Mesenchymal stem cell of adipose (primary cell): ENCODE results near the genes TMEM269 and SVBP.

DNA sequence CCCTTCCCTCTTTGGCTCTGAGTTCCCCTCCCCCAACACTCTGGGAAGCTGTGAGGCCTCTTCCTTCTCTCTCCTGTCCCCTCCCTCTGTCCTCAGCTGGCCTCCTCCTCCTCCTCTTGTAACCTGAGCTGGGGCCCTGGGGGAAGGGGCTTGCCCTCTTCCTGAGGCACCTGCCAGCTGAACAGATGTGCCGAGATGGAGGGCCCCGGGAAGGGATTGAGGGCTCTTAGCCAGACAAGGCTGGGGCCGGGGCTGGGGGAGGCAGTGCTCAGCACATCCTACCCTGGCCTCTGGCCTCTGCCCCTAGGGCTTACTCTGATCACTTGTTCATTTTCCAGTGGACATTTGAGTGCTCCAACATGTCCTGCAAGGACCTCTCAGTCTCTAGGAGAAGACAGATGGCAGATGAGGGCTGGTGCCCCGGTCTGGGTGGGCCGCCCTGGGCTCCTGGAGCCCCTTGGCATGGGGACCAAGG is 112.6 kb downstream of the EDN2 start:
- CAGE, long polyA plus RNA, result no peak

DNA sequence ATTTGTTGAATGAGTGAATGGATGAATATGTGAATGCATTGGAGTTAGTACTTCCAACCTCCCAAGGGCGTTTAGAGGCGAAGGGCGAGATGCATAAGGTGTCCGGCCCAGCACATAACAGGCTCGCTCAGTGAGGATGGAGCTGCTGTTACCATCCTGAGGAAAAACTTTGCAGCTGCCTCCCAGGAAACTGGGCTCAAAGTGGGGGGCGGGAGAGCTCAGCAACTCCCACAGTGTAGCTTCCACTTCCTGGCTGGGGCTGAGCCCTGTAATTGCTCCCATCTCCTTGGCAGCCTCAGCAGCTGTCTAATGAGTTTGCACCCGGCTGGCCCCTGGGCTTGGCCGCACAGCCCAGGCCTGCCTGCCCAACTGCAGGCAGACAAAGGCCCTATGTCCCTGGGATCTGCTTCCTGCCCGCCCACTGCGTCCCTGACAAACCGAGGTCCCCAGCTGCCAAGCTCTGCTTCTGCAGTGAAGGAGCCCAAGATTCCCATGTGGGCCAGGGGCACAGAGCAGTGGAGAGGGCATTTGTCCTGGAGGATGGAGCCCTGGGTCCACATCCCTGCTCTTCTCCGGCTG is 30.1 kb downstream of the EDN2 start:
- CAGE, long polyA plus RNA, result no peak

DNA sequence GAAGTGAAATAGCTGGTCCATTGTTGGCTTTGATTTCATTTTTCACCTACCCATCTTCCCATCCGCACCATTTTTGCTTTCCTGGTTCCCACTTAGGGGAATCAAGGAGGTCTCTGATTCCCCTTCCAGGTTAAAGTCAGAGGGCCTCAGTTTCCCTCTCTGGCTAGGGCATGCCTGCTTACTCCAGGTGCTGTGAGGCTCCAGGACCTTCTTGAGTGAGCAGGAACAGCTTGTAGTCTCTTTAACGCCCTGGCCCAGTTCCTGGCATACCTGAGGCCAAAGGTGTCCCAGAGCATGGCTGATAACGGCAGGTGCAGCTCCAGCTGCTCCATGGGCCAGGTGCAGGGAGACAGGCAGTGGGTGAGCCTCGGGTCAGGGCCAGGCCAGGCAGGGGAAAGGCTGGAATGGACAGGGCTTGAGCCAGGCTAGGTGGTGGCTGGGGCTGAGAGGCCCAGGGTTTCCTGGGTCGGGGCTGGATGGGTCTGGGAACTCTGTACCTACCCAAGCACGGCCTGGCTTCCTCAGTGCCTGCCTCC is 18.4 kb downstream of the EDN2 start:
- CAGE, long polyA plus RNA, result no peak

DNA sequence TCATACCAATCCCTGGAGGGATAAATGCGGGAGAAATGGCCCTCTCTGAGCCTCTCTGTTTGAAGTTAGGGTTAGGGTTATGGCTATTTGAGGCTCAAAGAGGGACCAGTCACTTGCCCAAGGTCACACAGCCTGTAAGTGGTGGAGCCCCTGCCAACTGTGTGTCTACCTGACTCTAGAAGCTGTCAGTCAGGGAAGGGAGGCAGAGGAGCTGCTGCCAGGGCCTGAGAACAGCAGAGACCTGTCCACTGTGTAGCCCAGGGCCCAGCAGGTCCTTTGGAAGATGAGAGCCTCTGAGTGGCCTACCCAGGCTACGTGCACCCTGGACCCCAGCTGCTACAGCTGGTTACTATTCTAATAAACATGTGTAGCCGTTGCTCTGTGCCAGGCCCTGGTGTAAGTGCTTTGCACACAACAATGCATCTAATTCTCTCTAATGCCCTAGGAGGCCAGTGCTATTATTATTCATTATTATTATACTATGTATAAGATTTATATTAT is 15.1 kb upstream of the EDN2 start:
- CAGE, long polyA plus RNA, result no peak

DNA sequence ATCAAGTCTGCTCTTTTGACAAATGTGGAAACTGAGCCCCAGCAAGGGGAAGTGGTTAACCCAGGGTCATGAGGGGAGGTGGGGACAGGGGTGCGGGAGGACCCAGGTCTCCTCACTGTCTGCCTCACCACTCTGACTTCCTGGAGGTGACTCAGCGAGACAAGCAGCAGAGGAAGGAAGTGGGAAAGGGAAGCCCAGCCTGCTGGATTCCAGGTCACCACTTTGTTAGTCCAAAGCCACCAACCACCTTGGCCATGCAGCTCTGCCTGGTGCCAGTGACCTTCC is 199.5 kb upstream of the EDN2 start:
- CAGE, long polyA plus RNA, result no peak

GRCh38 chr1:41806745-41807160 is 112.0 kb downstream of the HIVEP3 start:
- CAGE, long polyA plus RNA, result no peak

- CAGE, long polyA plus RNA, result no peak
These were observed 107.5 kb downstream of the HIVEP3 start for GRCh38 chr1:41811152-41811770.

GRCh38 chr1:41881397-41881852 is 37.3 kb downstream of the HIVEP3 start:
- CAGE, long polyA plus RNA, result no peak

DNA sequence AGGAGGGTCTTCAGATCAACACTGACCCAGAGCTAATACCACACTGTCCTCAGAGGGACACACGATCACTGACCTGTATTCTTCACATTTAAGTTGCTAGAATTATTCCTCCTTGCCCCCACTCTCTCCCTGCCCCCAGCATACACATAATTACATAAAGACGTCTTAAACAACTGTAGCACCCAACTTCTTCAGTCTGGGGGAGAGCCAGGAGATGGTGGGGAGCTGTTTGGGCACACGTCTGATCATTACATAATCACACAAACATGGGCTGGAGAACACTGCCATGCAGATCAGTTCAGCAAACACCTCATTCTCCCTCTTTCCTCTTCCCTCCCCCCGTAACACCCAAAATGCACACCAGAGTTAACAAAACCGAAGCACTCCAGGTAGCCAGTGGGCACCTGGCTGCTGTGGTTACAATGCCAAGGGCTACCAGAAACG is 1.7 kb downstream of the HIVEP3 start:
- CAGE, long polyA plus RNA, result no peak

DNA sequence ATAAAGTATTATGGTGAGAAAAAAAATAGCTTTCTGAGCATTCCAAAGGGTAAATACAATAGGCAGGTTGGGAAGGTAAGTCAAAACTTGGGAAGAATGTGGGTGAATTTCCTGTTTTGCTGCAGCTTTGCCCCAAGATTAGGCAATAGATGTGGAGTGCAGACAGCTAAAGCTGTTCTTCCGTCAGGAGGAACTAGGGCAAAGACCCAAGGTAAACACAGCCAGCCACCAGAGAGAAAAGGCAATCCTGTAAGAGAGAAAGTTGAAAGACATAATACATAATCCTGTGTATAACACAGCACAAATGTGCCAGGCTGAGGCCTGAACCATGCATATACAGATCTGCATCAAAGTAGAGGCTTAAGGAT is 50.0 kb upstream of the GUCA2A start:
- CAGE, long polyA plus RNA, result no peak

- CAGE, long polyA plus RNA, result no peak
These were observed 37.5 kb downstream of the FOXJ3 start for GRCh38 chr1:42297321-42298187.

- CAGE, long polyA plus RNA, result no peak
These were observed 21.3 kb downstream of the CCDC30 start for GRCh38 chr1:42484484-42484683.

GRCh38 chr1:42715858-42716499 is 24.1 kb downstream of the CLDN19 start:
- CAGE, long polyA plus RNA, result no peak

- CAGE, long polyA plus RNA, result no peak
These were observed at the start of gene TMEM269 for GRCh38 chr1:42784634-42785171. Gene TMEM269 (plus strand): TSS chr1:42784991.

DNA sequence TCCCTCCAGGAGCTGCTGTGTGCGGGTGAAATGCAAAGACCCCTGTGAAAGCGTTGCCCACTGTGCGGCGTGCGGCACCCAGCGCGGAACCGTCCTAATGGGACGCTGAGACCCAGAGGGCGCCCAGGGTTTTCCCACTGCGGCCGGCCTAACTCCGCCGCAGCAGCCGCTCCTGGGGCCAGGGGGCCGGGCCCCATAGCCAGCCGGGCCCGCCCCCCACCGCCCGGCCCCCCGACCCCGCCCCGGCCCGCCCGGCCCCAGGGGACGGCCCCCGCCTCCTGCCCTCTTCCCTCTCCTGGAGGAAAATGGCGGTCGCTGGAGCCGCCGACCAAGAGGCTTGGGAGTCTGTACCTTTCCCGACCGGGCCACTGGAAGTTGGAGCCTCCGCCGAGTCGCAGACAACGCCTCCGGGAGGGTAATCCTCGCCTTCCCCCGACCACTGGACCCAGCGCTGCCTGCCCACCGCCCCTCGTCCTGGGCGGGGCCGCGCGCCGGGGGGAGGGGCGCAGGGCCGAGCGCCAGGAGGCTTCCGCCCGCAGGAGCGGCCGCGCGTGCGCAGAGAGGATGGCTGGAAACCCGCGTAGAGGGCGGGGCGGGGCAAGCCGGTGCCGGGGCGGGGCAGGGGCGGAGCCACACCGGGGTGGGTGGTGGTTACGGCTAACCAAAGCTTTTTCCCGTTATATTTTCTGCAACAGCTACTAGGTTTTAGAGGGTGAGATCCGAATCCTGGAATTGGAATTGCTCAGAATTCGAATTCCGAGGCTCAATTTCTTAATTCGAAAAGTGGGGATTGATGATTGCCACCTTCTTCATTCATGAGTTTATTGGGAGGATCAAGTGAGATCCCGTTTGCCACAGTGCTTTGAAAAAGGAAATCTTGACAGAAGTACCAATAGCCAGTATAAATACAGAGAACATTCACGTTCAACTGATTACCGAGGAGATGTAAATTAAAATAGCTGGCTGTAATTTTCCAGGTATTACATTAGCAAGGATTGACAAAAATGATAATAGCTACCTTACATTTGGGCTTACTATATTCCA is at the start of gene SVBP:
SVBP (minus strand) TSS at position 559 of the 1,044 bp plus-strand sequence.
- CAGE, long polyA plus RNA, result no peak

- CAGE, long polyA plus RNA, result no peak
These were observed 34.7 kb downstream of the SLC2A1 start for GRCh38 chr1:42924056-42924378.

DNA sequence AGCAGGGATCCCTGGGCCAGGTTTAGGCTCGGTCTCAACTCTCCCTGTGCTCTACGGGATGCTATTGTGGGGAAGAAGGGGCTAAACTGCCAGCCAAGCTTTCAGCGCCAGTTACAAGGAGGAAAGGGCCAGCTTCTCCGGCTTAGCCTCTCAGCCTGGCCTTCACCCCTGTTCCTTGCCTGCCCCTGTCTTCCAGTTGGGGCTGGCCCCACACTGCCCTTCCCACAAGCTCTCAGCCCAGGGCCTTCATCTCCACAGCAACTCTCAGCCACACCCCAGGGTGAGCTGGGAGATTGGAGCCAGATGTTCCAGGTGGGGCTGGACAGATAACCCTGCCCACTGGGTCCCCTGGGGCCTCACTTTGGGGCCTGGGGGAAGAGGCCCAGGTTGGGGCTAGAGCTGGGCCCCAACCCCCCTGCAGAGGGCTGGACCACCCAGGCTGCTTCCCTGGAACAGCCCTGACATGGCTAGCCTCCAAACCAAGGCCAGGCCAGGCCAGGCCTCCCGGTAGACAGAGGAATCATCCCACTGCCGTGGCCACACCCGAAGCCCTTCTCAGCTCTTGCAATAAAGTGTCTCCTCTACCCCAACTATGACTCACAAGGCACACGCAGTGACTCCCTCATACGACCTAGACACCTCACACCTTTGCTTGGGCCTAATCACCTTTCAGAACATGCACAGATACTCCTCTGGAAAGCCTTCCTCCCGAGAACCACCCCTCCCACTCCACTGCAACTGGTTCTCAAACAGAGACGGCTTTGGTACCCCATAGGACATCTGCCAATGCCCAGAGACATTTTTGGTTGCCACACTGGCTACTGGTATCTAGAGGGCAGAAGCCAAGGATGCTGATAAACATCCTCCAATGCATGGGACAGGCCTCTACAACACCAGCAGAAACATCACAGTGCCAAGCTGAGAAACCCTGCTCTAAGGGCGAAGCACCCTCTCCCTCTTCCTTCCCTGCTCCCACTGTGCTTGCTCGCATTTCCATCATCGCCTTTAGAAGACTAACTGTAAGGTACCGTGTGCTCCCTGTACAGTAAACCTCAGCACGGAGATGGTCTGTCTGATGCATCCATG is 22.2 kb downstream of the SLC2A1 start:
- CAGE, long polyA plus RNA, result no peak

DNA sequence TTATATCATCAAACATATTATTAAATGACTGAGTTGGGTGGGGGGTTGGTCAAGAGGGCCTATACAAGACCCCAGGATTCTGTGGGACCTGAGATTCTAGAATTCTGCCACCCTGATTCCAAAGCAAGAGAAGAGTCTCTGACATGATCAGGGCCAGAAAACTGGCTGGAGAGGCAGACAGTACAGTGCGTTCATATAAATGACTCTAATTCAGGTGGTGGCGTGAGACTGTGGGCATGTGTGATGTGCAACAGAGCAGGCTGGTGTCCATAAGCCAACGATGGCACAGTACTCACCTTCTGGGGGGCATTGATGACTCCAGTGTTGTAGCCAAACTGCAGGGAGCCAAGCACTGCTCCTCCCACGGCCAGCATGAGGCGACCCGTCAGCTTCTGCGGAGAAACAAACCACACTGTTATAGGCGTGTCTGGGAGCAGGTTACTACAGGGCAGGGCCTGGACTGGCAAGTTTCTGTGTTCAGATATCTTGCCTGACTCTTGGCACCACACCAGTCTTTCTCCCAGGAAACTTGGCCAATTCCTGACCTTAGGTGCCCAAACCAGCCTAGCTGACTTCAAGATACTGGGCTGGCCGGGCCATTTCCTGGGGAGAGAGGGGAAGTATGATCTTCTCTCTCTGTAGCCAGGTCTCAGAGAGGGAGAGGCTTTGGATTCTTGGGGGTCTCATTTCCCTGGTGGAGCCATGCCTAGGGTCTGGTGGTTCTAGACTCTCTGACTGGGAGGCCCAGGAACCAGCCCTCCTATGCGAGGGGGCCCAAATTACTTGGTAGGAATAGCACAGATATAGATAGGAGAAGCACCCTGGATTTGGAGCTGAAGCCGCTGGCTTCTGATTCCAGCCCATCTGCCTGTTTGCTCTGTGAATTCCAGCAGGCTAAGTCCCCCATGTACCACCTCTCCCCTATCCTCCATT is 15.5 kb downstream of the SLC2A1 start:
- CAGE, long polyA plus RNA, result no peak

DNA sequence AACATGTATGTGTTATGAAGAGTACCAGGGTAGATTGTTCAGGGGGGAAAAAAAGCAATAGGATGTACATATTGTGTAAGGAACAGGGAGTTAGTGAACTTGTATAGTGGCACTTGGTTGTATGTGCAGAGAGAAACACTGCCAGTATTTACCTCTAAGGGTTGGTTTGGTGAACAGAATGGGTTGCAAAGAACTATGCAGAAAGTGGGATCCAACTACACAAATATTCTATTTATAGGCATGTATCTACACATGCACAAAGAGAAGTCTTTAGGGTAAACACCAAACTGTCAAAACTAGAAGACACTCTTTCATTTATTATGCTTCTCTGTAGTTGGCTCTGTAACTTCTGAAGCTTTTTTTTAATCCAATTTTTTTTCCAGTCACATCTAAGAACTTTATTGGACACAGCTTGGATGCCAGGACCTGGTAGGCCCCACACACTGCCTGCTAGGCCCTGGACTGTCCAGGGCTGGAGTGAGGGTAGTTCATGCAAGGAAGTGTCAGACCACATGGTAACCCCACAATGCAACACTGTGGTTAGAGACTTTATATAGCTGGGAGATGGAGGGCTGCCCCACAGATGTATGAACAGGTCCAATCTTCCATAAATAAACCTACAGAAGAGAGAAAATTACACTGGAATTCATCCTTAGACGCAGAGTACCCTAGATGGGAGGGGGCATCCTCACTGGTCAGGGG is 7.2 kb downstream of the SLC2A1 start:
- CAGE, long polyA plus RNA, result no peak

- CAGE, long polyA plus RNA, result no peak
These were observed 47.2 kb upstream of the SLC2A1 start for GRCh38 chr1:43005751-43006460.